Gallbladder (tissue), 1 donor: ENCODE data around the gene NOTCH2NLR.

GRCh38 chr1:117571572-117571859 lies 34.3 kb upstream of the TENT5C start:
- PRO-cap: no peak

- PRO-cap: no peak
Measured at GRCh38 chr1:117610996-117611801, 5.4 kb downstream of the TENT5C start.

DNA sequence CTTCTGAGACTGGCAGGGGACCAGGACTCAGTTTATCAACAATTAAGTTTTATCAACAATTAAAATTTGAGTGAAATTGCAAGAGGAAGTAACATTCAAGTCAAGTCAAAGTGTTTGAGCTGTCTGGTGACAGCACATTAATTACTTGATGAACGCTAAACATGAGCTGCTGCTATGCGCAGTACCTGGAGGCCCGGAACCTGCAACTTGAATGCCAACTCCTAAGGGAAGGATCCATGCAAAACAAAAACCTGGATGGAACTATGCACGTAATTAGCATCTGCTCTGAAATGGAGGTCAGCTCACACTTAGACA lies 6.5 kb downstream of the TENT5C start:
- PRO-cap: no peak

DNA sequence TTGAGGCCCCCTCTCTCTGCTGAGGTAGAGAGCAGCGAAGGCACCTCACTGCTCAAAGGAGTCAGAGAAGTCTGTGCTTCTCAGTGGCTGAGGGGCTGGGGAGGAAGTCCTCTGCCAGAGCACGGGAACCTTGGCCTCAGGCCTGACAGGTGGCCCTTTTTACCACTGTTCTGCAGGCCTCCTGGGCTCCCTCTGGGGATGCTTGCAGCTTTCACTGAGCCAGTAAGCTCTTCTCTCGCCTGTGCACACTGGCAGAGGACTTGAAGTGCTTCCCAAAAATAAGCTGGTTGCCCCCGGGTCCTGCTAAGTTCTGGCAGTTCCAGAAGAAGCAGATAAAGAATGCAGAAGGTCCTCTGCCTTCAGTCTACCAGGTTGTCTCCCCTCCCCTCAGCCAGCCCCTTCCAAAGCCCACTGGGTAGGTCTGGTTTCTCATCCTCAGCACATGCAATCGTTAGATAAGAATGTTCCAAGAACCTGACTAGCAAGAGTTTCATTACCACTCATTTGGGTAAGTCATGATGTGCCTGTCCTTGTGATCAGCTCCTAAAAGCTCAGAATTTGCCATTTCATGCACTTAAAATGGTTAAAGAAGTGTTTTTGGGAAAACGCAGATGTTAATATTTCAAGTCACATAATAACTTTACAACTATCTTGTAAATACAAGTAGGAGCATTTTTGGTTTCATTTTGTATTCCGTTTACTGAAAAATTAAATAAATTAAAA lies 53.9 kb downstream of the TENT5C start:
- PRO-cap: no peak

DNA sequence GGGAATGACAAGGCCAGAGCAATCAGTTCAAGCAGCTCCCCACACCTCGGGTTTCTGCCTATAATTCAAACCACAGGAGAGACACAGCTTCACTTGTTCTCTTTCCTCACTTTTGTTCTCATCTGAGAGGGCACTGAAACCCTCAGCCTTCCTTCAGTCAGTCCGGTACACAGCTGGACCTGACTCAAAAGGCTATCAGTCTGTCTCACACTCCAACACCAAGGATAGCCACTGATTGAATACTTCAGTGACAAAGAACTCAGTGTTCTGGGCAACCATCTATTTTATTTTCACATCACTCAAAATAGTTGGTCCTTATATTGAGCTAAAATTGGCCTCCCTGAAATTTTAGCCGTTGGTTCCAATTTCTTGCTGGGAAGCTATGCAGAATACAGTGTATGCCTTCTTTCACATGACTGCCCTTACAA lies 70.2 kb downstream of the TENT5C start:
- PRO-cap: no peak

DNA sequence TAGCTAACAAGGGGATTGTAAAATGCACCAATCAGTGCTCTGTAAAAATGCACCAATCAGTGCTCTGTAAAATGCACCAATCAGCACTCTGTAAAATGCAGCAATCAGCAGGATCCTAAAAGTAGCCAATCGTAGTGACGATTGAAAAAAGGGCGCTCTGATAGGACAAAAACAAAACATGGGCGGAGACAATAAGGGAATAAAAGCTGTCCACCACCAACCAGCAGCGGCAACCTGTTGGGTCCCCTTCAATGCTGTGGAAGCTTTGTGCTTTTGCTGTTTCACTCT lies 1.8 kb upstream of the SPAG17 start:
- PRO-cap: no peak

GRCh38 chr1:118989397-118990457 lies 1.6 kb upstream of the TBX15 start:
- PRO-cap: no peak

- PRO-cap: no peak
Measured at GRCh38 chr1:119046681-119047470, 58.7 kb upstream of the TBX15 start.

GRCh38 chr1:119139455-119139874 lies 988 bp downstream of the WARS2 start:
- PRO-cap: no peak

DNA sequence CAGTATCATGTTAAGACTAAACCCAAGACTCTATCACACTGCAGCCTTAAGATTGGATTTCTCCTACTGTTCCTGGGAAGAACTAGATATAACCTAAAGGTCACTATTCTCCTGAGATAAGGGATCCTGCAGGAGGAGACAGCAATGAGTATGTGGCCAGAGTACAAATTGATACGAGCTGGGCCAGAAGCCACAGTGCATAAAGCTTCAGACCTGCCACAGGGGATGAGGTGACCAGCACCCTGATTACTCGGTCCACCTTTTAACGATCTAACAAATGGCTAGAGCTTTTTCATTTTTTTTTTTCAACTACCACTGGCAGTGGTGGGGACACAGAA lies 31.0 kb downstream of the HSD3B1 start:
- PRO-cap: no peak

DNA sequence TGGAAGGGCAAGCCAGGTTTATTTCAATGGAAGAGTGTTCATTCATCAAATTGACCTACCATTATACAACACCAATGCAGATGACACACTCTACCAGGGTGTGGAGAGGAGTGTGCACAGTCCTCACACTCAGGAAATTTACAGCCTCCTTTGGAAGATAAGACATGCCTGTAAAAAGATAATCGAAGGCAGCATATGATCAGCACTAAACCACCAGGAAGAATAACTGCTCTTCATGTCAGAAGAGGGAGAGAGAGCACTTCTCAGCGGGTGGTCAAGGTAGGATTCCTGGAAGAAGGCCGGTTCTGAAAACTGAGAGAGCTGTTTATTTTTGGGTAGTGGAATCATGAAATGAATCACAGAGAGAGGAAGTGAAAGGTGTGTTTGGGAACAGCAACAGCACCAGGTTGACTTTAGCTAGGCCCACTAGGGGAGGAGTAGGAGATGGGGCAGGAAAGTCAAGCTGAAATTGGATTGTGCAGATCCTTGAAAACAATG lies 14.0 kb upstream of the ZNF697 start:
- PRO-cap: no peak

DNA sequence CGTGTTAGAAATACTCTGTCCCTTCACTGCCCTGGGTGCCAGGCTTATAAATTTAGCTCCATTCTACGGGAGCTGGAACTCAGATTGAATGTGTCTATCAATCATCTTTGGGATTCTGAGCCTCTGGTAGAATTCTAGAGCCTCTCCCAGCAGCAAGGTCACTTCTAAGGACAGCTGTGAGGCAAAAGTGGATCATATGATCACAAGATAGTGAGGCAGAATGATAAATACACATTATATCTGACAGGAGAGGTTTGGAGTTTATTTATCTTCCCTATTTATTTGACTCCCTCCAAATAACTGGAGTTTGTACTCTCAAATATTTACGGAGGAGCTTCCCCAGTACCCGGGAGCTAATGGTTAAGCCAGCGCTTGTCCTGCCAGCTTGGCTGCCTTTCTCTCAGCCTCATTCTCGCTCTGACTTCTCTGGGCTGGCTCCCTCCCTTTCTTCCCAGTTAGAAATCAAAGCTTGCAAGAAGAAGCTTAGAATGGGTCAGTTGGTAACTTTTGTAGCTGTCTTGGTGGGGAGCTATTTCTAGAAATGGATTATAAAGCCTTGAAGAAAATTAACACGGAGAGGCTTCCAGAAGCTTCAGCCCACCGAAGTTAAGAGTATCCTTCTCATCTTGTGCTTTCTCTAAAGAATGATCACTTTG lies 2.3 kb downstream of the HMGCS2 start:
- PRO-cap: no peak

DNA sequence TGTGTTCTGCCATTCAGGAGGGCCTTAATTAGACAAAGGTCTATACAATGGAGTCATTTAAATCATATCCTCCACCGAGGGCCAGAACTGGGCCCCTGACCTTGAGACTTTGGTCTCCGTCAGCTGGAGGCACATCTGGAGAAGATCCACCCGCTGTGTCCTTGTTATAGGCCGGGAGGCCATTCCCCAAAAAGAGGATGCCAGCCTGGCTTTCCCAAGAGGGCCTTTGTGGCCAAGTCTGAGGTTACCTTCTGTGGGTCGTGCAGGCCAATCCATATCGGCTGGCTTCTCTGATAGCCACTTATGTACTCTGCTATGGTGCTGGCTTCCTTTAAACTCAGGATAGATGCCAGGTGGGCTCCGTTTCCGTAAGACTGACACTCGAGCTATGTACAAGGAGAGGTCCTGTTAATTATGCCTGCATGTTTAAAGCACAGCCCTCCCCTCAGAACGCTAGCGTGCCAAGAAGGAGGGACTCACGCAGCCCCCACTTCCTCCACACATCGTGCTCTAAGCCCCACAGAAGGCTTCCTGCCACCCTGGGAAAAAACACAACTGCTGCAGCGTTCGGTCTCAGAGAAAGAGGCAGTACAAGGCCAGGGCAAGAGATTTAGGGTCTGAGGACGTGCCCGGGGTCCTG lies 11.7 kb downstream of the REG4 start:
- PRO-cap: no peak

- PRO-cap: no peak
Measured at GRCh38 chr1:119937576-119938145, 41.3 kb upstream of the ADAM30 start.

- PRO-cap: no peak
Measured at GRCh38 chr1:120453612-120454012, 38.8 kb downstream of the NBPF8 start.

- PRO-cap: no peak
Measured at GRCh38 chr1:120557085-120557496, 142.3 kb downstream of the NBPF8 start.

DNA sequence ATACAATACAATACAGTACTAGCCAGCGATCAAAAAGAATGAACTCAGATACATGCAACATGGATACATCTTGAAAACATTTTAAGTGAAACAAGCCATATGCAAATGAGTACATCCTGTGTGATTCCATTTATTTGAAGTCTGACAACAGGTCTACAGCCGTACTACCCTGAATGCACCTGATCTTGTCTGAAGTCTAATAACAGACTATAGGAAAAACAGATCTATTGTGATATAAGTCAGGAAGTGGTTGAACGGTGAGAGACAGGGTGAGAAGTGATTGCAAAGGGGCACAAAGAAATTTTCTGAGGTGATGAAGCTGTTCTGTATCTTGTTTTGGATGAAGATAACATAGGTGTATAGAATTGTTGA lies 147.0 kb downstream of the NBPF8 start:
- PRO-cap: no peak

- PRO-cap: no peak
Measured at GRCh38 chr1:120723495-120724464, at the start of gene NOTCH2NLR. TSS of gene NOTCH2NLR (plus strand) at chr1:120723945.

DNA sequence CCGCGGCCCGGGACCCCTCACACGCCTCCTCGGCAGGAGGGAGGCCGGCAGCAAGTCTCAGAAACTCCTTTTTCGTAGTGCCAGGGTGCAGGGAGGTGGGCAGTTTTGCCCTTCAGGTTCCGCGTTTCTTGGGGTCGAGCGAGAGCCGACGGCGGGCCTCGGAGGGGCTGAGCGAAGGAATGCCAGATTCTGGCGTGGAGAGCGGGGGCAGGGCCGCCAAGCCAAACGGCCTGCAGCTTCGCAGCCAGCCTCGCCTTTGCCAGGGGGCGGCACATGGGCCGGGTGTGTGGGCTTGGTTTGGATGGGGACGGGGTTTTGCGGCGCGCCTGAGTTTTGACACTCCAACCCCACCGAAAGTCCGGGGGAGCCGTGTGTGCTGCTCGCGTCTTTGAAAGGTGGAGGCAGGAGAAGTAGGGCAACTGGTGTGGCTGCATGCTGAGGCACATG lies 743 bp downstream of the NOTCH2NLR start:
- PRO-cap: no peak

DNA sequence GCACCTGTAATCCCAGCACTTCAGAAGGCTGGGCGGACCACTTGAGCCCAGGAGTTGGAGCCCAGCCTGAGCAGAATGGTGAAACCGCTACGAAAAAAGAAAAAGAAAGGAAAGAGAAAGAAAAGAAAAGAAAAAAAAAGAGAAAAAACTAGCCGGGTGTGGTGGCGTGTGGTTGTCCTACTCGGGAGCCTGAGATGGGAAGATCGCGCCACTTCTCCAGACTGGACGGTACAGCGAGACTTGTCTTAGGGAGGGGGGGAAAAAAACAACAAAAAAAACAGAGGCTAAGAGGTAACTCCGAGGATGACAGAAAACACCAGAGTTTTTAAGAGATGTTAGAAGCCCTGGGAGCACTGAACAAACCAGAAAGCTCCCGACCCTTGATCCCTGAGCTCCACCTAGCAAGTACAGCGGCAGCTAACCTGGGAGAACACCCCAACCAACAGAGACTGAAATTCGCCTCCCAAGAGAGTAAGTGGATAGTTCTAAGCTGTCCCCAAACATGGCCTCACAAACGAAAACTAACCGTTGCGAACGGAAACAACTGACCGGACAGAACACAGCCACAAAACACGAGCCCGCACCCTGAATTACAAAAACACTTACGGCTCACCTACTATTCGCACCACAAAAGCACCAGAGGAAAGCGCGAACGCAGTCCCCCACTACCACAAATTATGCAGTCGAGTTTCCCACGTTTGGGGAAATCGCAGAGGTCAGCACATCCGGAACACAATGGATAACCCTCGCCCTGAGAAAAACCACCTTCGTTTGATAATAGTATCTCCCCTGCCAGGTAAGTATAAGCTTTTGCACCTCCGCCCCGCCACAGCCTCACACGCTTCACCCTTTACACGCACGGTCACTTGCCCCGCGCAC lies 39.1 kb upstream of the PPIAL4A start:
- PRO-cap: unidirectional peak, minus-strand start at position 730 of the sequence